Heart right ventricle (tissue), 2 donors: ENCODE measurements around a stretch of chr1.

- PRO-cap, 2 experiments: no peak in any of the 2 experiments
These were observed 3.4 kb downstream of the USP24 start for GRCh38 chr1:55211569-55212450.

- PRO-cap, 2 experiments: no peak in any of the 2 experiments
These were observed 360.9 kb upstream of the USP24 start for GRCh38 chr1:55575927-55576522.

DNA sequence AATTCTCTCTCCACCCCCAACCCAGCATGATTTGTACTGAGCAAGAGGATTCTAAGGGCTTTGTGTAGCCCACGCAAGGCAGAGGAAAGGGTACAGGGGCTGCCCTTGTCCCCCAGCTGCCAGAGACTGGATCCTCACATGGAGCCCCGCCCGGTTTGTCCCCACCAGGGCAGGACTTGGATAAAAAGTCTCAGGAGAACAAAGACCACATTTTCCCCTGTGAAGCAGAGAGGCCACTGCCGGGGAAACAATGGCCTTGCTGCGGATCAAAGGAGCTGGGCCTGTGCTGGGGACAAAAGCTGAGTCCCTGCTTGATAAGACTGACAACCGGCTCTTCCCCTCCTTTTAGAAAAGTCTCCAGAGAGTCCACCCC is 142.5 kb downstream of the PLPP3 start:
- PRO-cap, 2 experiments: no peak in any of the 2 experiments

DNA sequence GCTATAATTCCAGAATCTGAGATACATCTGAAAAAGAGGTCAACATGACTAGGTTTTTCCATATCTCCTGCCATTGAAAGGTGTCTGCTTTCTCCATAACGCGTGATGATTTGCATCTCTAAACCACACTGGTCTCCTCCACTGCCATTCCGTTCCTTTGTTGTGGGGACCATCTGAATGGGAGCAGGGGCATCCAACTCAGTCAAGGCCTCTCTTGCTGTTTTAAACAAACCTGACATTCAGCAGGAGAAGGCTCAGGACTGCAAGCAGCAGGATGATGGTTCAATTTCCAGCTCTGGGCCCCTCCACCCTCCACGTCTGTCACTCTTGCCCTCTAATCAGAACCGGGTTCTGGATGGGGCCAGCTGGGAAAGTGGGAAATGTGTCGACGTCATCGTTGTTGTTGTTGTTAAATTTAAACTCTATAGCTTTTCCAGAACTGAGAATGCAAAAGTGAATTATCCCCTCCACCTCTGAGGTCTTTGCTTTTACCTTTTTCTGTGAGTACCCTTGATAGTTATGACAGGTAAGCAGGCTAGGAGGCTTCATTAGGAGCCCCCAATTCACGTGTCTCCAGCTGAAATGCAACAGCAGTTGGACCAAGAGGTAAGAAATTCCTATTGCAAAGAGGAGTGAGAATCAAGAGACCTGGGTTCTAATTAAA is 45.0 kb downstream of the PLPP3 start:
- PRO-cap, 2 experiments: no peak in any of the 2 experiments

DNA sequence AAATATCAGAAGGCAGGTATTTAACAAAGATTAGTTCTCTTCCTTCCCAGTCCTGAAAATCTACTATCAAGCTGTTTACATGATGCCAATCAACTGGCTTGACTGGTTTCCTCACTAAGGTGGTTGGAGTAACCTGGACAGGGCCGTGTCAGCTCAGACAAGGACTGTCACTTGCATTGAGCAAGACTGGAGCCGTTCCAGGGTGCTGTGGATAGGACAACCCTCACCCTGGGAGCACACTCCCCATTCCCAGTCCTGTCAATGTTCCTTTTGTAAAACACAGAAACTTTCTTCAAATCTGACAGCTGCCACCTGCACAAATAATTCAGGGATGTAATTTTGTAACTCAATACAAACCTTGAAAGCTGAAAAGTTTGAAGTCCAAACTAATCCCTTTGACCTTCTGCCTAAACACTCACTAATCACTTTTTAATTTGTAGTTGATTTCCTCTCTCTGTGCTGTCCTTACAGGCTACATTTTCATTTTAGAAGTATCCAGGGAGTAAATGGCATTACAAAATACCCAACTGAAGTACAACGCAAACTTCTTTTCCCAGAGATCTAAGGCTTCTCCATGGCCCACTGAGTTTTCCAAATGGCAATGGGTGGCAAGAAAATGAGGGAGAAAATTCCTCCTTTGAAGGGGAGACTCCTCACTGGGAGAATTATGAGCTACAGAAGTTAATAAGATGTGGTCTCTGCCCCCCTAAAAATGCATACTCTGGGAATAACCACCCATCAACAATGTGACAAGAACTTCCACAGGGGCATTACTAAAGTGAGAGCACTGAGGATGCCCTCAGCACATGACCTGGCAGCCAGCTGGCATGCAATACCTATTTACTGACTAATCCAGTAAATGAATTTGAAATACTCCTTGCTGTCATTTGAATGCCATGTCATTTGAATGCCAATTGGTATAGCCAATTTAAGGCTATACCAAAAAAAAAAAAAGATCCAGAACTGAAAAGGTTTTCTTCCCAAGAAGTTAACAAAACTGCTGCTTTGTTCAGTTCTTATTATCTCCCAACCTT is 31.1 kb downstream of the PLPP3 start:
- PRO-cap, 2 experiments: no peak in any of the 2 experiments

GRCh38 chr1:56645985-56646265 is 811 bp downstream of the PRKAA2 start:
- PRO-cap, 2 experiments: peak in 1 of 2 experiments; most common plus-strand start chr1:56646086 (in 1)

DNA sequence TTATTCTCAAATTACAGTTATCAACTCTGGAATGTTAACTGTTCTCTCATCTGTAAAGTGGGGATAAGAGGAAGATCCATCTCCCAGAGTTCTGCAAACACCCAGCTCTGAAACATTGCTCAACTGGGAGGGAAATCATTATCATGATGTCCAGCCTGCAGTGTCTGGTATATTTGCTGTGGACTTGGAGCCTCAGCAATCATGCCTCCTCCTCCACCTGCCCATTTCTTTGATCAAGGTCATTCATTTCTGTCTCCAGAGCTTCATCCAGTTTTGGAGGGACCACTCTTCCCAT is 39.4 kb downstream of the C8A start:
- PRO-cap, 2 experiments: no peak in any of the 2 experiments

- PRO-cap, 2 experiments: peak in 1 of 2 experiments; most common minus-strand start chr1:58250503 (in 1)
These were observed 296.2 kb downstream of the OMA1 start for GRCh38 chr1:58250030-58250943.

GRCh38 chr1:58619323-58619824 is 42.3 kb upstream of the TACSTD2 start:
- PRO-cap, 2 experiments: no peak in any of the 2 experiments

GRCh38 chr1:58620066-58620675 is 43.1 kb upstream of the TACSTD2 start:
- PRO-cap, 2 experiments: no peak in any of the 2 experiments

DNA sequence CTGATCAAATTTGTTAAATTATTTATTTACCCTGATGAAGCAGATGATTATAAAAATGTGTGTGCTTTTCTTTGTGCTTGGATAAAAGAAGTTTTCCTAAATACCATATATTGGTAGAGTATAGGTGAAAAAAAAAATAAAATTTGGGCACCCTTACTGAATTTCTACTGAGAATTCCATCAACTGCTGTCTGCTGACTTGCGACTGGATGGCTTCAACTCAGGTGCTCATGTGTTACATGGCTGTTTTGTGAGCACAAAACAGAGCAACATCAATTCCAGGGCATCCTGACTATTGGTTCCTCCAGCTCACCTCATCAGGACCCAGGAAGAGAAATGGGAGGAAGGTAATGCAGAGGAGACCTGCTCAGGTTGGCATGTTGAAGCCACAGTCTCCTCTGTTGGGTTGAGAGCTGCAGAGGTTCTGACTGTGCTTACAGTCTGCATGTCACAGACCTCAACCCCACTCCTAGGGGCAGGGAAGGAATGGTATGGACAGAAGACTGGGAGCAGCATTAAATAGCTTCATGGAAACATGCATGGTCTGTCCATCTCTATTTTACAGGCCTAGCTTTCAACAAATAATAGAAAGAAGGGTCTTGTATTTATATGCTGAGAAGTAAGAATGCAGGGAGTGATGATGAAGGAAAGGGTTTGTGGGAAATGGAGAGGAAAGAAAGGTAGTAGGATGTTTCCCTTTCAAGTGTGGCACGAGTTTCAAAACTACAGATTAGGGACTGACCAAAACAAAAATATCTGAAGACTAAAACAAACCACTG is 43.9 kb downstream of the MYSM1 start:
- PRO-cap, 2 experiments: no peak in any of the 2 experiments

DNA sequence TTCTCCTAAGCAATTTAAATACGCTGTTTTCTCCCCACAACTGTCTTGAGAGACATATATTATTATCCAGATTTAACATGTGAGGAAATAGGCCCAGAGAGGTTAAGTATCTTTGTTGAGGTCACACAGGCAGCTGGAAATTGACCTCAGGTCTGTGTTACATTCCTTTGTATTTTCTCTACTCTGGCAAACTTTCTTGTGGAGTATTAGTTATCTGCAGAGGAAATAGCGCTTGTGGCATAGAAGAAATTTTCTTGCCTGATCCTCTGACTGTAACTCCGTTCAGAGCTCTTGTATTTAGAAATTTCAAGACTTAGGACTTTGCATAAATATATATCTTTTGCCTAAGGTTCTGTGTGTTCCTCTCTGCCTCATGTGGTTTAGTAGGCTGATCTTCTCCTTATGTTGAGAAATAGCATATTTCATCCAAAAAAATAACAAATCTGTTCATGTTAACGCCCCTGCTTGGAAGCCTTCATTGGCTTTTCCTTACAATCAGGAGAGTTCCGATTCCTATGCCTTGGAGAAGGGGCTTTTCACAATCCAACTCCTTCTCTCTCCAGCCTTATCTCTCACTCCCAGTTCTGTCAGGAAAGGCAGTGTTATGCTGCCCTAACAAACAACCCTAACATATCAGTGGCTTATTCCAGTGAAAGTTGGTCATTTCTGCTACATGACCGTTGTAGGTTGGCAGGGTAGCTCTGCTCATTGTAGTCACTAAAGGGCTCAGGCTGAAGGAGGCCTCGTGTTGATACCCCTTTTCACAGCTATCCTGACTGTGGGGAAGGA is 2.5 kb upstream of the JUN start:
- PRO-cap, 2 experiments: no peak in any of the 2 experiments

- PRO-cap, 2 experiments: no peak in any of the 2 experiments
These were observed 111.7 kb upstream of the JUN start for GRCh38 chr1:58895348-58896122.

DNA sequence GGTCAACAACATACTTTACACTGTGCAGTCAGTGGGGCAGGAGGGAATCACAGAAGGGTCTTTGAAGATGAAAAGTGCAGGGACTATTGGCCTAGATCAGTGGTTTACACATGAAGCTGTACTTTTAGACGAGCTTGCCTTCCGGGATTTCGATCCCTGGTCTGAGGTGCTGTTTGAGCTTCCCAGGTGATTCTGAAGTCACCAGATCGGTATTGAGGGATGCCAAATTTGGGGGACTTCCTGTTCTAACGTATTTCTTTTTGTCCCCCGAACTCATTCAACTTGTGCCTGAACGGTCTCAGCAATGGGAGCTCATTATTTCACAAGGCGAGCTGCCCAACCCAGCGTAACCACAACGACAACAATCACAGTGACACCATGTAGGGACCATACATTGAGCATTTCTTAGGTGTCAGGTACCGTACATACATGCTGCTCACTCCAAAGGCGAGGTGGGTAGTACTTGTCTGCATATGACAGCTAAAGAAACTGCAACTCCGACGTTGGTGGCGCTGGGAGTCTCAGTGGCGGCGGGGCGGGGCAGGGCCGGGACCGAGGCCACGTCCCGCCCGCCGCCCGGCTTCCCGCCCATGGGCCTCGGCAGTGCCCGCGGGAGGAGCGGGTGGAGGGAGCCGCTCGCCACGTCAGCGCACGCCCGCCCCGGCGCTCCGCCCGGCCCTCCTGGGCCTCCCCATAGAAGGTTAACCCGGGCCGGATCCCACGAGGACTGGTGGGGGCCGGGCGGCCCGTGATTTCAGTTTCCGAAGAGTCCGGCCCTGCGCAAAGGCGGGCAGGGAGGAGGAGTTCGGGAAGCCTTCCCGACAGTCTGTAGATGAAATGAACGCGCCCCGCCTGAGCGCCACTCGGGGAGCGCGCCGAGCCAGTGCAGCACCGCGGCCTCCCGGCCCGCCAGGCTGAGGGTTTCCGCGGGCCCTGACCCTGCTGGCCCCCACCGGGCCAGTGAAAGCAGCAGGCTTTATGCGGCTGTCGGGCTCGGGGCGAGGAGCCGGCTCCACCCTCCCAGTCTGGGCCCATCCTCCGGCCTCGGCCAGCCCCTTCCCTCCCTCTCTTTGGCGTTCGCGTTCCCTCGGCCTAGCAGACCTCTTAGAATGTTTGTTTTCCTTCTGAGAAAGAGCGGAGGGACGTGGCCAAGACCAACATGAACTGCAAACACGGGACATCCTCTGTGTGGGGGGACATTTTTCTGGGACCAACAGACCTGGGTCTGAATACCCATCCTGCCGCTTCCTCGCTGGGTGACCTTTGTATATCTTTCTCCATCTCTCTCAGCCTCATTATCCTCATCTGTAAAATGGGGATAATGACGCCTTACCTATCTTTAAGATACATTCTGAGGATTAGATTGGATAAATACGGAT is 119.8 kb upstream of the JUN start:
- PRO-cap, 2 experiments: peak in 2 of 2 experiments; most common plus-strand start position 591 of the sequence (in 1); most common minus-strand start position 729 of the sequence (in 2)

- PRO-cap, 2 experiments: no peak in any of the 2 experiments
These were observed 144.7 kb upstream of the JUN start for GRCh38 chr1:58928500-58929040.

DNA sequence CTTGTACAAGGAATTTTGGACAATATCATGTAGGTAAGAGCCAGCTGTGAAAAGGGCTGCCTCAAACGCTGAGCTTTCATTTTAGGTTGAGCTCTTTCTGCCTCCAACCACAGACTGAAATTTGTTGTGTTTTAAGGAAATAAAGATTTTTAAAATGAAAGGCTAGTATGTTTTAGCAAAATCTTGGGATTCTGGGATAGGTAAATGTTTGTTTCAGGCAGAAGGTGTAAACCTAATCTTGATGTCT is 230.3 kb upstream of the JUN start:
- PRO-cap, 2 experiments: no peak in any of the 2 experiments

DNA sequence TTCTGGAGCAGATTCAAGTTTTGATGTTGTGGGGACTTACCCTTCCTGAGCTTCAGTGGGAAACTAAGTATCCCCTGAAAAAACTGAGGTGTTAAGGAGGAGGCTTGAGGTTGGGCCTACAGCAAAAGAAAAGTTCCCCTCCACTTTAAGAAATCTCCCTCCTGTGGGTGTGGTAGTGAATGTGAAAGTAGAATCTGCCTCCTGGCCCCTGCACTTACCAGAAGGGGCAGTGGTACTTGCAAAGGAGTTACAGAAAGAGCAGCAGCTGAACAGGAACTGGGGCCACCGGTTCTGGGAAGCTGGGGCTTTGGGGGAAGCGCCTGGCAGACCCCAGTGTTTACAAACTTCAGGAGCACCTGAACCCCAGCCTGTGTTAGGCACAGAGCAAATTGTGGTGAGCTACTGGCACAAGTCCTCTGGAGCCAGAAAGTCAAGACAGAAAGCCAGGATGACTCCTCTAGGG is 250.2 kb upstream of the FGGY start:
- PRO-cap, 2 experiments: no peak in any of the 2 experiments

- PRO-cap, 2 experiments: no peak in any of the 2 experiments
These were observed 73.1 kb downstream of the FGGY start for GRCh38 chr1:59370029-59370454.

- PRO-cap, 2 experiments: no peak in any of the 2 experiments
These were observed 218.4 kb downstream of the FGGY start for GRCh38 chr1:59515253-59515816.

DNA sequence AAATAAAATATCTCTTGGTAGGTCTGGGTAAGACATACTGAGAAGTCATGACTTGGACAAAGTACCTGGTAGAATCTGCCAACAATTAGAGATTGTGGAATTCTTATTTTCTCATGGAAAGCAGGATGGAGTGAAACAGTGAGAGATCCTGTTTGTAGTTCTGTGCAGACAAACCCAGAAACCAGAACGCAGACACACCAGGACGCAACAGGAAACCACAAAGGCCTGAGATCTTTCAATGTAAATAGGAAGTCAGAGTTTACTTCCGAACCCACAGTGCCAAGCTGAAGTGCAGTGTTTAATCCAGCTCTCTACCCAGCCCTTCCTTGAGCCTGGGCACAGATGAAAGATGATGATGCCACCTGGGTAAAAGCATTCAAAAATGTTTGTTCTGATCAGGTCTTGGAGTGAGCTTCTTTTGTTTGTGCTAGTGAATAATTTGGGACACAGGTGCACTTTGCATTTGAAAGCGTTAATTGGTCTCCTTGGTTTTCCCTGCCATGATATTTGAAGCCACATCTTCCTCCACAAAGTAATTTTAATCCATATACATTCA is 244.2 kb upstream of the HOOK1 start:
- PRO-cap, 2 experiments: no peak in any of the 2 experiments